Pericardium (tissue), 1 donor: ENCODE measurements around the genes DIPK1B, CCDC183 and AJM1.

GRCh38 chr9:136532901-136533796 is 12.7 kb downstream of the NOTCH1 start:
- RRBS = 22% methylated on average over 9 of the region's 32 CpGs

GRCh38 chr9:136571834-136572932 is 26.3 kb upstream of the NOTCH1 start:
- RRBS = no CpG with 5 or more reads among the region's 26 CpGs

DNA sequence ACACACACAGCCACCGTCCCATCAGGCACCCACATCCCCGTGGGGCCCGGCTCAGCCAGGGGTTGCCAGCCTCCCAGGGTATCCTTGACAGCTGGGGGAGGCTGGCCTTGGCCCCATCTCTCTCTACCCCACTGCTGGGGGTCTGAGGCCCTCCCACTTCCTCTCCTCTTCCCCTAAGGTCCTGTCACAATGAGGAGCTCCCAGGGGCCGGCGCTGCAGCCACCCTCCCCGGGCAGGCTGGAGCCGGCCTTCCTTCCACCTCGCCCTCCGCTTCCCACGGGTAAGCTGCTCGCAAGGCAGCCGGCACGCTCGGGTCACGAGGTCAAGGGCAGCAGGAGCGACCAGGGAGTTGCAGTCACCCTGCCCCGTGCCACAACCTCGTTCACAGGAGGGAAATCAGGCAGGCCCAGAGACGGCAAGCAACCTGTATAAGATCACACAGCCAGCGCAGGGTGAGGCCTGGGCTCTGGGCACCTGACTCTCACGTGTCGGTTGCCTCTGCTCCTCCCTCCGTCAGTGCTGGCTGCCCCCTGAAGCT is 38.7 kb upstream of the NOTCH1 start:
- RRBS = 29% methylated on average over 4 of the region's 23 CpGs

DNA sequence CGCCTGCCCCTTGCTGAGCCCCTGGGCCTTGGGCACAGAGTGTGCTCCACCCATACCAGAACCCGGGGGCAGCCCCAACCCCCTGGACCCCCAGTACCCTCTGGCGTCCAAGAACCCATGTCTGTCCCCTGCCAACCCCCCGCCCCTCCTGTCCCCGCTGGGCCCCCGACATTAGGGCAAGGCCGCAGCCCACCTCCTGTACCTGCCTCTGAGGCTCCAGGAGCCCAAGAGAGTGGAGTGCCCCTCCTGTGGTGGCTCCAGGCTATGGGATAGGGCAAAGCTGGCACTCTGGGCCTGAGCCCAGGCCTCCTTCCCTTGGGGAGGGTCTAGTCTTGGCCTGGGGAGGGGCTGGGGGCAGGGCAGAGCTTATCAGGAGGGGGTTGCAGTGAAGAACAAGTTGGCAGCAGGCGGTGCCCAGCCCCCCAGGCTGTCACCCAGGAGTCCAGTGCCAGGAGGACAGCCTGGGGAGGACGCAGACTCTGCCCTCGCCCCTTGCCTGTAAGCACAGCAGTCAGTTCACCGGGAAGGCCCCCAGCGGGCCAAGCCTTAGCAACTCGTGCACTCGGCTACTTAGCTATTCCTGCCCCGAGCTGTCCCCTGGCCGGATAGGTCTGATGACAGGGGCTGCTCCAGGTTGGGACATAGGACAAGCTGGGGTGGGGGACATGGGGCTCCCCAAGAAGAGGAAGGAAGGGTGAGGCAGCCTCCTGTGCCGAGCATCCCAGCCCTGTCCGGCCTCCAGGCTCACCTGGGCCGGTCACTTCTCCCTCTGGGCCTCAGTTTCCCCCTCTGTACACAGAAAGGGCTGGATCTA is 2.4 kb upstream of the EGFL7 start:
- RRBS = 43% methylated on average over 4 of the region's 19 CpGs

DNA sequence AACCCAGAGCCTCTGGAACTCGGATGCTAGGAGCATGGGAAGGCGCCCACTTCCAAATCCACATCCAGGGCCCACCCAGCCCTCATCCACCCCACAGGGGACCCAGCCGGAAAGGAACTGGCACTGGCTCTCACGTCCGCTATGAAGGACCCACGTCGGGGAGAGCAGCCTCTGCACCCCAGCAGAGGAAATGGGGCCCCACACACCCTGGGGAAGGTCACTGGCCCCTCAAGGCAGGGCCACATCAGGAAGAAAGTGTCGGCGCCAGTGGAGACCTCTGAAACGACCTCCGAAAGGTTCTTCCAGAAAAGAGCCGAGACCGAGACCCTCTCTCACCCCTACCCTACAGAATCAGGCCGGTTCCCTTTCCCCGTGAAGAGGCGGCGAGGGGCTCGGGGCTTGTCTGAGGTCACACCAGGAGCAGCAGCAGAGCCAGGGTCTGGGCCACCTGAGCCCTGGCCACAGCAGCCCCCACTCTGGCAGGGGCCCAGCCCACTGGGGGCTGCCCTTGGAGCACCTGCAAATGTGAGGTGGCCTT is 9.4 kb downstream of the AGPAT2 start:
- RRBS = 100% methylated on average over 4 of the region's 18 CpGs

GRCh38 chr9:136693457-136694196 is 6.4 kb upstream of the AGPAT2 start:
- RRBS = 75% methylated on average over 4 of the region's 20 CpGs

- RRBS = no CpG with 5 or more reads among the region's 30 CpGs
Observed at GRCh38 chr9:136694197-136694857, 7.1 kb upstream of the AGPAT2 start.

GRCh38 chr9:136711639-136712705 is at the start of gene DIPK1B:
DIPK1B (plus strand) TSS chr9:136712572.
- RRBS = 3% methylated on average over 40 of the region's 123 CpGs

- RRBS = no CpG with 5 or more reads among the region's 34 CpGs
Observed at GRCh38 chr9:136720516-136721636, 8.5 kb downstream of the DIPK1B start.

GRCh38 chr9:136728086-136728456 is 14.7 kb downstream of the LCN10 start:
- RRBS = 1% methylated on average over 17 of the region's 53 CpGs

- RRBS = 38% methylated on average over 2 of the region's 15 CpGs
Observed at GRCh38 chr9:136795572-136796659, at the start of gene CCDC183. CCDC183 (plus strand) TSS chr9:136796338.

DNA sequence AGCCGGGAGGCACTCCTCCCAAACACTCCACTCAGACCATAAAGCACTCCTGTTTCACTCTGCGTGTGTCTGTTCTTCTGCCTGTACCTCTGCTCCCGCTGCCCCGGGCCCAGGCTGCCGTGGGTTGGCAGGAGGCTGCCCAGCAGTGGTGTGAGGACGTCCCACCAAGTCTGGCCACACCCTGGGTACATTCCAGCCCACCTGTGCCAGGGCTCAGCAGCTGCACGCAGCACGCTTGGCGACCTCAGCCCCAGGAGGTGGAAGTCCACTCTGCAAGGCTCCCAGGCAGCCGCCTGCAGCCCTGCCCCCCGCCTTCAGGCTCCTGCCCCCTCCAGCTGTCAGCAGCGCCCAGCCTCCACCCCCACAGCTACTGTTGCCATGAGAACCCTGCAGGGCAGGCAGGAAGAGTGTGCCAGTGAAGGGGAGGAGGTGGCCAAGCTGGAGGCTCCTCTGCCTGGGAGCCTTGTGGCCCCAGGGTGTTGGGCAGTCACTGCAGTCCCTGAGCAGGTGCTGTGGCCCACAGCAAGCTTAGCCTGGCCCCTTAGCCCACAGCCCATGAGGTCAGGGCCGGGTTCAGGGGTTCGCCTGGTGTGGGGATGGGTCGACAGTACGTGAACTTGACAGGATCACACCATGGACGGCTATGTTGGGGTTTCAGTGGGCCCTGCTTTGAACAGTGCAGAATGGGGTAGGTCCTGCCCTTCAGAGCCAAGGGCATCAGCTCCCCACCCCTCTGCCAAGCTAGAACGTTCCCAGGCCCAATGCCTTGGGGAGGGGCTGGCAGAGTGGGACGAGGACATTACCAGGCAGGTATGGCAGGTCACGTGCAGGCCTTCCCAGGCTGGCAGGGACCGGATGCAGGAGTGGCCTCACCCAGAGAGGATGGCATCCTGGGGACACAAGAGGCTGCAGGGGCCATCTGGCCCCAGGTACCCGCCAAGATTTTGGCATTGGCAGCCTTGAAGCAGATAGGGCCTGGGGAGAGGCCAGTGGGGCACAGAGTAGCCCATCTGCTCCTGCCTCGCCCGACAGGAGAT is 834 bp upstream of the AJM1 start:
- RRBS = 40% methylated on average over 1 of the region's 24 CpGs

DNA sequence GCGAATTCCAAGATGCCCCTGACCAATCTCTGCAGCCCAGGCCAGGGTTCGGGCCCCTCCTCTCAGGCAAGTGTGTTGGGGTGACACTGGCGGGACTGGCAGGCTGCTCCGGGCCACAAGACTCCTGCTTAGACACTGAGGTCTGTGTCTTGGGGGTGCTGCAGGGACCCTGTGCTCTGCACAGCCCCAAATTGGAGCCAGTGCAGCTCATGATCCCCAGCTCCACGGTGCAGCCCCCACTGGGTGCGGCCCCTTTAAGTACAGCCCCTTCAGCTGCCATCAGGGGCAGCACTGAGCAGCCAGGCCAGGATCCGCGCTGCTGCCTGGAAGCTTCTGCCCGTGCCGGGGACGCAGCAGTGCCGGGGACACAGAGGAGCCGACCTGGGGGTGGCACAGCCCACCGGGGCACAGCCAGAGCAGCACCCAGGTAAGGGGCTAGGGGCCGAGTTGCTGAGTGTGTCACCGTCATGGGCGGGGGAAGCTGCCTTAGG is at the start of gene AJM1:
Gene AJM1, plus strand, starts transcription at position 316 of the 491 bp plus-strand sequence.
- RRBS = 3% methylated on average over 2 of the region's 17 CpGs

- RRBS = 2% methylated on average over 4 of the region's 17 CpGs
Observed at GRCh38 chr9:136842654-136843064, 381 bp downstream of the AJM1 start.

DNA sequence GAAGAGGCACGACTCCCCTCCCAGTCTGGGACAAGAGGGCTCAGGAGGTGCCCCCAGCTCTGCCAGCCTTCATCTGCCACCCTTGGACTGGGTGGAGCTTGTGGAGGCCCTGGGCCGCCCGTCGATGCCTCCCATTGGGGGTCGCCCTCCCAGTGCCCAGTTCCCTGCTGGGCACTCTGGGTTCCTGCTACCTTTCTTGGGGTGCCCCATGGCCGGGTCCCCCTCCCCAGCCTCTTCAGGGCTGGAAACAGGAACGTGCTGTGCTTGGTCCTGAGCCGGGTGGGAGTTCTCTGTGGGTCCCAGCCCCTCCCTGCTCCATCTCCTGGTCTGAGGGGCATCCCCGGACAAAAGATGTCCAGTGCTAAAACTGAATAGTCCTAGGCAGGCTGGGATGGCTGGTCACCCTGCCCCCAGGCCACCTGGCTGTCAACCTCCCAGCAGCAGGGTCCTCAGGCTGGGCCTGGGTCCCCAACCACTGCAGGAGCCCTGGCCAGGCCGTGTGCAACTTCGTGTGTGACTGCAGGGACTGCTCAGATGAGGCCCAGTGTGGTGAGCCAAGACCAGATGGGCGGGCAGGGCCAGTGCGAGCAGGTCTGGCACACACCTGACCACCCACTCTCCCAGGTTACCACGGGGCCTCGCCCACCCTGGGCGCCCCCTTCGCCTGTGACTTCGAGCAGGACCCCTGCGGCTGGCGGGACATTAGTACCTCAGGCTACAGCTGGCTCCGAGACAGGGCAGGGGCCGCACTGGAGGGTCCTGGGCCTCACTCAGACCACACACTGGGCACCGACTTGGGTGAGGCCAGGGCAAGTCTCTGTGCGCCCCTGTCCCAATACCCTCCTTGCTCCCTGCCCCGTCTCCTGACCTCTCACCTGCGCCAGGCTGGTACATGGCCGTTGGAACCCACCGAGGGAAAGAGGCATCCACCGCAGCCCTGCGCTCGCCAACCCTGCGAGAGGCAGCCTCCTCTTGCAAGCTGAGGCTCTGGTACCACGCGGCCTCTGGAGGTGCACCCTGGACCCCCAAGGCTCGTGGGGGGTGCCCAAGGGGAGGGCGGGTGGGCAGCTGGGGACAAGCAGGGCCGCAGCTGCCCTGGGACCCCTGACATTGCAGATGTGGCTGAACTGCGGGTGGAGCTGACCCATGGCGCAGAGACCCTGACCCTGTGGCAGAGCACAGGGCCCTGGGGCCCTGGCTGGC is 916 bp downstream of the MAMDC4 start:
- RRBS = 58% methylated on average over 4 of the region's 39 CpGs

DNA sequence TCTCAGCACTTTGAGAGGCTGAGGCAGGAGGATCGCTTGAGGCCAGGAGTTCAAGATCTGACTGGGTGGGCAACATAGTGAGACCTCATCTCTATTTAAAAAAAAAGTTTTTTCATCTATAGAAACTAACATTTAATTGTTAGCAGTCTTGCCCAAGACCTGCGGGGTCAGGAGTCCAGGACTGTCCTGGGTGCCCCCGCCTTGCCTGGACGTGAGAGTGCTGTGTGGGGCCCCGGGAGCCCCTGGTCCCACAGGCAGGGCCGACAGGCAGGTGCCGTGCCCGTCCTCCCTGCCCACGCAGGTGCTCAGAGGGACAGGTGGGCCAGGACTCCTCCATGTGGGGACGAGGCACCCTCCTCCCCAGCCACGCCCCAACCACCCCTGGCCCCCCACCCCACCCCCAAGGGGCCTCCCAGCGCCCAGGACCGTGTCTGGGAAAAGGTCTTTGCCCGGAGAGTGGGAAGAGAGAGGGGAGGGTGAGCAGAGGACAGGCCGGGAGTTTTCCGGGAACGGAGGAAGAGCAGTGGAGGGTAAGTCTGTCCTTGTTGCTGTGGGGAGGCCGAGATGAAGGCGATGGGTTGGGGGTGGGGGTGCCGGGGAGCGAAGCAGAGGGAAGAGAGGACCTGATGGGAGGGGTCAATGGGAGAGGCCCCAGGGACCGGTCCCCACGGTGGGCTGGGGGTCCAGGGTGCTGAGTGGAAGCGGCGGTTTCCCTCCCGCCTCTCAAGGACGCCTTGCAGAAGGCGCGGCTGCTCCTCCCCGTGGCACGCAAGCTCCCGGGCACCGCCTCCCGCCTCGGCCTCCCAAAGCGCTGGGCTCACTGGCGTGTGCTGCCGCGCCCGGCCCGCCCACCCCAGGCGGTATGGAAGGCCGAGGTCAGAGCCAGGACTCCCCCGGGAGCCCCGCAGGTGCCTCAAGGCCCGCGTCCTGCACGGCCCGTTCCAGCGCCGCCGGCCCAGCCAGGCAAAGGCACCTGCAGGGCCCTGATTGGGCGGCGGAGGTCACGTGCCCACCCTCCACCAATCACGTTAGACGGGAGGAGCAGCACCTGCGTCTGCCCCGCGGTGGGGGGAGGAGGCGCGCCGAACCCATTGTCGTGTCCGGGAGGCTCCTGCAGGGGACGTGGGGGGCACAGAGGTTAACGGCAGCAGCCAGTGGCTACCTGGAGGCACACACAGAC is 2.5 kb upstream of the LCN12 start:
- RRBS = 1% methylated on average over 33 of the region's 67 CpGs

DNA sequence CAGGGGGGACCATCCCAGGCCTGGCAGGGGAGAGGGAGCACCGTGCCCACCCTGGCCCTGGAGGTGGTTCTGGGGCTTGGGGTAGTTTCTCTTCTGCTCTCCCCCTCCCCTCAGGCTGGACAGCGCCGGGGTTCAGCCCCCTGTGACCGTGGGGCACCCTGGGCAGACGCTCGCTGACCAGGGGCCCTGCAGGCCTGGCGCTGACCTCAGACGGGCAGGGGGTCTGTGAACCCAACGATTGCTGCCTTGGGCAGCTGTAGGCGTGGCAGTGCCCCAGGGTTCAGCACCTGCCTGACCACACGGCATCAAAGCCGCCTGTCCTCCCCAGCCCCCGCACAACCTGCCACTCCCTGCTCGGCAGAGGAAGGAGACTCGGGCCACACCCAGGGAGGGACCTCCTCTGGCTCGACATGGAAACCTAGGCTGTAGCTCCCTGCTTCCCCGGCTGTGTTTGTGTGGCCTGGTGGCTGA is 12.1 kb downstream of the LCN12 start:
- RRBS = 16% methylated on average over 1 of the region's 17 CpGs

- RRBS = 29% methylated on average over 1 of the region's 22 CpGs
Observed at GRCh38 chr9:136974665-136975650, 2.3 kb upstream of the PTGDS start.

- RRBS = 13% methylated on average over 16 of the region's 64 CpGs
Observed at GRCh38 chr9:137162891-137163684, 6.8 kb downstream of the LRRC26 start.

DNA sequence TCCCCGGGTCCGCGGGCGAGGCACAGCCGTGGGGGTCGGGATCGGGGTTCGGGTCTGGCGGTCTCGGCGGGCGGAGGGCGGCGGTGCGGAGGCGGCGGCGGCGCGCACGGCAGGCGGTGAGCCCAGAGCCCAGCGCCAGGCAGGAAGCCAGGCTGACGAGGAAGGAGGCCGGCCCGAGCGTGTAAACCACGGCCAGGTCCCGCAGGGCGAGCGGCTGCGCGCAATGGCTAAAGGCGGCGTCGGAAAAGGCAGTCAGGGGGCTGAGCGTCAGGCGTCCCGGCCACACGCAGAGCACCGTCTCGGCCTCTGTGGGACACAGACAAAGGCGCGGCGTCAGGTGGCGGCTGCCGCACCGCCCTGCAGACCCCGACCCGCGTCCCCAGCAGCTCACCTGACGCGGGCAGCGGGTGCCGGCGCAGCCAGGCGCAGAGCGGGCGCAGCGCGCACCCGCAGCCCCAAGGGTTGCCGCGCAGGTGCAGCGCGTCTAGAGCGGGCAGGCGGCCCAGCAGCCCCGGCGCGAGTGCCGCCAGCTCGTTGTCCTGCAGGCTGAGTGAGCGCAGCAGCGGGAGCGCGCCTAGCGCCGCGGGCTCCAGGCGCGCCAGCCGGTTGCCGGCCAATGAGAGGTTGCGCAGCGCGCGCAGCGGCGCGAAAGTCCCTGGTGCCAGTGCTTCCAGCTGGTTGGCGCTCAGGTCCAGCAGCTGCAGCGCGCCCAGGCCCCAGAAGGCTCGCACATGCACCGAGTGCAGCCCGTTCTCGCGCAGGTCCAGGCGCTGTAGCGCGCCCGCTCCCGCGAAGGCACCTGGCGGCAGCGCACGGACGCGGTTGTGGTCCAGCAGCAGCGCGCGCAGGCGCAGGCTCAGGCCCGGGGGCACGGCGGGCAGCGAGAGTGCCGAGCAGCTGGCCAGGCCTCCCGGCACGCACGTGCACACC is 706 bp downstream of the LRRC26 start:
- RRBS = 1% methylated on average over 39 of the region's 122 CpGs